Astrocyte (in vitro differentiated cells and primary cell): ENCODE measurements around a stretch of chr10.

GRCh38 chr10:22325050-22326418, 4.6 kb downstream of the BMI1 start:
- PRO-cap = unidirectional peak, plus-strand start at chr10:22325729; bidirectional peak, plus-strand start at chr10:22325967, minus-strand start at chr10:22325864
- RRBS, 2 experiments = 2 to 5% methylated on average over 26 to 34 of the region's 101 CpGs

- PRO-cap = no peak
- RRBS, 2 experiments = no CpG with 5 or more reads among the region's 23 CpGs
These were observed 12.1 kb upstream of the SPAG6 start for GRCh38 chr10:22332960-22333909.

GRCh38 chr10:22334184-22334872, 11.0 kb upstream of the SPAG6 start:
- PRO-cap = no peak
- RRBS, 2 experiments = 6 to 7% methylated on average over 9 to 17 of the region's 58 CpGs

DNA sequence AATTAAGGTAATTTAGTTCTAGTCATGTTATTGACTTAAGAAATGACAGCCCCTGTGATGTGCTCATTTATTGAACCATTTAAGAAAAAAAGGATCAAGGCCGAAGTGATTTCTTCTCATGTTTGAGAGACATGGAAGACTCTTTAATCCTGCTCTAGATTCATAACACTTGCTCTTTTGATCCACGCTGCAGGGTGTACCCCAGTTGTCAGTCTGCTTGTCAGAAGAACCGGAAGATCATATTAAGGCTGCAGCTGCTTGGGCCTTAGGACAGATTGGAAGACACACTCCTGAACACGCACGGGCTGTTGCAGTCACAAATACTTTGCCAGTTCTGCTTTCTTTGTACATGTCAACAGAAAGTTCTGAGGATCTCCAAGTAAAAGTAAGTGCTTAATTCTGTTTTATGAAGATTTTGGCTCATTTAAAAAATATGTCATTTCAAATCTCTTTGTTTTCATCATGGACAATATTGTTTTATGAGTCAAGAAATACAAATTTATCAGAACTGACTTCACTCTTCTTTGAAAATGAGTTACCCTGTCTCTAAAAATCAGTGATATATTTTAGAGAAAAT, 46.3 kb downstream of the SPAG6 start:
- PRO-cap = no peak
- RRBS, 2 experiments = no CpG with 5 or more reads among the region's 5 CpGs

DNA sequence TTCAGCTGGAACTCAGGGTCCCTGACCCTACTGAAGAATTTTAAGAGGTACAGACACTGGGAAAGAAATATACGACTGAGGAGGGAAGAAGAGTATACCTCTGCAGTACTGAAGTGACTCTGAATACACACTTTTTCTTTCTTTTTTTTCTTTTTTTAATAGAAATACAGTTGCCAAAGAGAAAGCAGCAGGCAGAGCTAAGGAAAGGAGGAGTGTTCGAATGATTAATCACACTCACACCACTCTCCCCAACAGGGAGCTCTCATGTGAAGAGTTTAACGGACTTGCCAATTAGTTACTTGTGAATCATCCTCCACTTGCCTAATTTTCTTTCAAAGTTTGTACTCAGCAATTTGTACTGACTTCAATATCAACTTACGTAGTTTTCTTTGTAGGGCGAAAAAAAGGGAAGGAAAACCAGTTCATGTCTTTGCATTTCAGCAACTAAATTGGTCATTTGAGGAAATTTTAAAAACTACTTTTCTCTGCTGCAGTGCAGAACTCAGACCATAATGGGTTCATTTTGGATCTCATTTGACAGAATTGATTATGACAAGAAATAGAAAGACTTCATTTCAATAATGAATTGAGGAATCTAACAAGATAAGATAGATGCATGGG, 109.2 kb downstream of the PIP4K2A start:
- PRO-cap = no peak
- RRBS, 2 experiments = no CpG with 5 or more reads among the region's 5 CpGs

GRCh38 chr10:22634023-22634591, 80.3 kb downstream of the PIP4K2A start:
- PRO-cap = no peak
- RRBS, 2 experiments = no CpG with 5 or more reads among the region's 6 CpGs

- PRO-cap = no peak
- RRBS, 2 experiments = no CpG with 5 or more reads among the region's 3 CpGs
These were observed 1.9 kb downstream of the MSRB2 start for GRCh38 chr10:23097208-23097808.

DNA sequence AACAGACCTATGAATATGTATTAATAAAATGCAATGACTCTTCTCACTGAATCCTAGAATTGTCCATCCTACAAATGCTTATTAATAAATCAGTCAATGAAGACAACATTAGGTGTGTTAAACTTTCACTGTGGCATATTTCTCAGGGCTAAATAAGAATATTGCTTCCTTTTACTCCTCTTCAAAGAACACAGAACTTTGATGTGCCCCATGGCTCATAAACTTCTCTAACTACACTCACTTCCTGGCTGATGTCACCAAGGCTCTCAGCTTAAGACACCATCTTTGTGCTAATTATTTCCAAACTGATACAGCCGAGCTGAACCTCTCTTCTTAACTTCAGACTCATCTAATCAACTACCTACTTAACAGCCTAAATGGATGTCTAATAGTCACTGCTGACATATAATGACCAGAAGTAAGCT, 3.7 kb downstream of the C10orf67 start:
- PRO-cap = no peak
- RRBS, 2 experiments = no CpG with 5 or more reads among the region's 1 CpG

DNA sequence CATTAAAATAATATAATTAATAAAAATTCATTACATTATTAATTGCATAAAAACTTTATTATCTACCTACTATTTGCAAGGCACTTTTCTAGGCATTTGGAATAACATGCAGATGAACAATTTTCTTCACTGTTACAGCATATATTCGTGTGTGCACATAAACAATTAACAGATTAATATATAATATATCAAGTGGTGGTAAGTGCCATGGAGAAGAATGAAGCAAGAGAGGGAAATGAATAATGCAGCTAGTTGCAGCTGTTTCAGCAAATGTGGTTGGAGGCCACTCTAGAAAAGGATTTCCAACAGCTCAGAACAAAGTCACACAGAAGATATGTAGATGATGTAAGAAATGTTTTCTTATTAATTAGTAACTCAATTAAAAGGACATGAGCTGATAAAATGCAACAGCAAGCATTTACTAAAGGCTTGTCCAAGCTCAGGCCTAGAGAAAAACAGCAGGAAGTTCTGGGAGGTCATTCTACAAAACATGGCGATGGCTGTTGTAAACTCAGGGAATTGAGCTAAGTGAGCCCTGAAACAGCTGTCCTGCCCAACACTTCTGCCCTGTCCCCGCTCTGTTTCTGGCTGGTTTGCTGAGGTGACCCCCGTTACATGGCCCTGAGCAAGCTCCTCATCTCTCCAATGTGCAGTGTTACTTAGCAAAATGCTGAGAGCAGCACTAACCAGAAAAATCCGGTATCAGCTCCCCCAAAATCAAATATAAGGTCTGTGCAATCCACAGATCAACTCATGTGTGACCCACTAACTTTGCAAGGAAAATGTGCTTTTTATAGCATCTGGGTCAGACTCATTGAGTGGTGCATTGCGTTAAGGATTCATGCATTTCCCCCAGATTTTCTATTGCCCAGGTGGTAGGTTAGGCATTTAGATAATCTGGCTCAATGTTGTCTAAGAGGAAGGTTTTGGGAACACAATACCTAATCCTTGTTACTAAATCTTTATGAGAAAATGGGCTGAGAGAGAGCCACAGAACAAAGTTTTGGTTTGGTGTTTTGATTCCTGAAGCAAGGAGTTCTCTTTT, 23.5 kb upstream of the C10orf67 start:
- PRO-cap = no peak
- RRBS, 2 experiments = no CpG with 5 or more reads among the region's 6 CpGs

GRCh38 chr10:23446624-23447354, 7.9 kb downstream of the OTUD1 start:
- PRO-cap = no peak
- RRBS, 2 experiments = no CpG with 5 or more reads among the region's 5 CpGs

DNA sequence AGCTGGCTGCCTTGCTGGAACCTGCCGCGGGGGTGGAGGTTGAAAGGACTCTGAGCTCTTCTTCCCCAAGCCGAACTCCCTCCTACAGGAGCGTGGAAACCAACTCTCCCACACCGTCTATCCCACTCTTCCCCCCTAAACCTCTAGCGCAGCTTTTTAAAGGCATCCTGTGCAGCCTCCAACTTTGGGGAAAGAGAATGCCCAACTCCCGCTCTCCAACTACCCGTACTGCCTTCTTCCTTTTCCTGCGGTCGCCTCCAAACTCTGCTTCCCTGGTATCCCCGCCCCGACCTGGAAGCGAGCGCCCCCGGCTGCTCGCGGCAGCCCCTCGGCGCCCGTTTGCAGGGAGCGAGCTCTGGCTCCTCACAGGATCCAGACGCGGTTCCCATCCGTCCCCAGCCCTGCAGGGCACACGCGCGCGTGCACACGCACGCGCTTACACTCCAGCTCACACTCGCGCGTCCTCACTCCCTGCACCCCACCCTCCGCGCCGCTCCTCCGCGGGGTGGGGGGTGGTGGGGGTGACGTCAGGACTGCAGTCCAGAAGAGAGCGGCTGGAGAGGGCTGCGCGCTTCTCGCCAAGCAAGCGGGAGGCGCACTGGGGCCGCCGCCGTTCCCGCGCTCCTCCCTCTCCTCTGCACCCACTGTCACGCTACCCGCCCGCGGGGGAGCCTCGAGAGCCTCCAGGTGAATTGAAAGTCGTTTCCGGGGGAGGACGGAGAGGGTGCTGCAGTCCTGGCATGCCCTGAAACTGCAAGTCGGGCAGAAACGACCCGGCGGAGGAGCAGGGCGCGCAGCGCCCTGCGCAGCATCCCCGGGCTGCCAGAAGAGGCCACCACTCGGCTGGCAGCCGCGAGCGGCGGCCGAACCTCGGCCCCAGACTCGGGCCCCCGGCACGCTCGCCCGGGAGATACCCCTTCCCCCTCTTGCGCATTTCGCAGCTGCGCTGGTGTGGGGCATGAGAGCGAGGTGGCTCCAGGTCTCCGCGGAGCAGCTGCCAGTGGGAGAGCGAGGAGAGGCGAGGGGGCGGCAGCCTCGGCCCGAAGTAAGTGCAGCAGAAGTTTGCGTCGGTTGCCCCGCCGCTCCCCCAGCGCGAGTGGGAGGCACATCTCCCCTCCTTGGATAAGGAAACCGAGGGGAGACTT, 255.7 kb downstream of the OTUD1 start:
- PRO-cap = no peak
- RRBS, 2 experiments = 2 to 3% methylated on average over 18 of the region's 98 CpGs

DNA sequence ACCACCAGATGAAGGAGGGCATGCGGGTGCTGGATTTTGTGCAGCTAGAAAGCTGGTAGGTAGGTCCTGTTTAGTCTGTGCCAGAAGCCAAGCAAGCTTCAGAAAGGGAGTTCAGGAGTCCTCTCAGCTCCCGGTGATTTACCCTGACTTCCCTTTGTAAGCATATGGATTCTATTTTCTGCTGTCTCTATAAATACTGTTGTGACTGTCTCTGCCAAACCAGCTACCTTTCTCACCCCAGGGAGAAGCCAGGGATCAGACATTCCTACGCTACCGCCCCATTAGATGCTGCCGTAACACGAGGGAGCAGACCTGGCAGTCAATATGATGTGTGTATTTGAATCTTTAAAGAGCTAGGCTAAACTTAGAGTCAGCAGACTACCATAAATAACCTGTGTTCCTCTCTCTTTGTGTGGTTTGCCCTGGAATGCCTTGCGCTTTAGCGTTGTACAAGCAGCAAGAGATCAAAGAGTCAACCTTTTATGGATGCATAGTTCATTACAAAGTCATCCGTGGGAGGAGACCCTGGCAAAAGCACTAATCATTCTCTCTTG, 200.3 kb upstream of the KIAA1217 start:
- PRO-cap = no peak
- RRBS, 2 experiments = no CpG with 5 or more reads among the region's 9 CpGs

- PRO-cap = no peak
- RRBS, 2 experiments = no CpG with 5 or more reads among the region's 19 CpGs
These were observed 90.7 kb upstream of the KIAA1217 start for GRCh38 chr10:24118003-24118925.

DNA sequence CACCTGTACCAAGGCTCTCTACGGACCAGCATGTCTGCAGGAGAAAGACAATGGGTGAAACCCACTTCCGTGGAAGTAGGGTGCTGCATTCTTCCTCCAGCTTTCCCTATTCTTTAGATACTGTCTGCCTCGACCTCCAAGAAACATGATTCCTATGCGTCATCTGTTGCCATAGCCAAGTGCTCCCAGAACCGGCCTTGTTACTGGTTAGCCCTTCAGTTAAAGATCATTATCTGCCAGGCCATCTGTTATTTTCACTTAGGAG, 89.1 kb upstream of the KIAA1217 start:
- PRO-cap = no peak
- RRBS, 2 experiments = no CpG with 5 or more reads among the region's 5 CpGs

GRCh38 chr10:24201980-24202525, 6.9 kb upstream of the KIAA1217 start:
- PRO-cap = no peak
- RRBS, 2 experiments = 40 to 64% methylated on average over 2 to 3 of the region's 11 CpGs

GRCh38 chr10:24255804-24256565, 47.0 kb downstream of the KIAA1217 start:
- PRO-cap = bidirectional peak, plus-strand start at chr10:24256266, minus-strand start at chr10:24255959
- RRBS, 2 experiments = no CpG with 5 or more reads among the region's 6 CpGs

DNA sequence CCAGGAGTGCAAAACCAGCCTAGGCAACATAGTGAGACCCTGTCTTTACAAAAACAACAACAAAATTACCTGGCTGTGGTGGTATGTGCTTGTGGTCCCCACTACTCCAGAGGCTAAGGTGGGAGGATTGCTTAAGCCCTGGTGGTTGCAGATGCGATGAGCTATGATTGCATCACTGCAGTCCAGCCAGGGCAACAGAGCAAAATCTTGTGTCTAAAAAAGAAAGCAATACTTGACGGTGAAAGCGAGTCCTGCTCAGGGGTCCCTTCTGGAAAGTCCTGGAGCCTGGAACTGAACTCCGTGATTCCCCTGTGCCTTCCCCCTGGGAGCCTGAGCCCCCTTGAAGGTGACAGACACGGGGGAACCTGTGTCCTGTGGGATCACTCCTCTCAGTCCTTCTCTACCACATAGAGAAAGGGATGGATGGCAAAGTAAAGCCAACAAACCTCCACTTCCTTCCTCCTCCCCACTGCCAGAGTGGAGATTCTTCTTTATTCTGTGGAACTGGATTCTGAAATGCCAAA, 50.5 kb downstream of the KIAA1217 start:
- PRO-cap = no peak
- RRBS, 2 experiments = no CpG with 5 or more reads among the region's 5 CpGs

GRCh38 chr10:24416222-24416644, 207.3 kb downstream of the KIAA1217 start:
- PRO-cap = no peak
- RRBS, 2 experiments = no CpG with 5 or more reads among the region's 4 CpGs

DNA sequence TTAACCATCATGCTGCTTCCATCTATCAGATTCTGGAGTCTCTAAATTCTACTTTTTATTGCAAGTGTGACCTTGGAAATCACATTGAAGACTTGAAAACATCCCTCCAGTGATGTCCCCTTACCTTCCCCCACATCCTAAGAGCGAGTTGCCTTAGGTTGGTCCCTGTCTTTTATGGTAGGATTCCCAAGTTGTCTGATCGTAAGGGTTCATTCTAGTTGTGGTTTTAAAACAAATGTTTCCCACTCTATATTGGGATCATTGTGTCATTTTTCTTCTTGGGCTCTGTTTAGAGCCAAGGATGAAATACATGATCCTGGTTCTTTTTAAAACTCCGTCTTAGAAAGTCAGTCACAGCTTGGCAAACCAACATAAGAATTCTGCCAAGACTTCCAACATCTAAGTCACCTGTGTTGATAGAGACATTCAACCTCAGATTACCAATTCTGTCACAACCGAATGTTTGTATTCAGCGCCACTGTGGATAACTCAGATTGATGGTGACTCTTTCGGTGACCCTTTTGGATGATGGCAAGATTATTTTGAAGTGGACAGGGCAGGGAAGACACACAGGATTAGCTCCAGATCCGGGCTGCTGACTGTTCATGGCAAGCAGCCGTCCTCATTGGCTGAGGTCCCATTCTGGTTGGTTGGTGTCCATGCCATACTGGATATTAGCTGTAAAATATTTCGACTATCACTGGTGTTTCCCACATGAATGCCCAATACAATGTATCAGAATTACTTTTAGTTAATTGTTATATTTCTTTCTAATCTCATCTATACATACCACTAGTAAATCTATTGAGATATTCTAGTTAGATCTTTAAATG, 255.4 kb downstream of the ARHGAP21 start:
- PRO-cap = no peak
- RRBS, 2 experiments = no CpG with 5 or more reads among the region's 9 CpGs

DNA sequence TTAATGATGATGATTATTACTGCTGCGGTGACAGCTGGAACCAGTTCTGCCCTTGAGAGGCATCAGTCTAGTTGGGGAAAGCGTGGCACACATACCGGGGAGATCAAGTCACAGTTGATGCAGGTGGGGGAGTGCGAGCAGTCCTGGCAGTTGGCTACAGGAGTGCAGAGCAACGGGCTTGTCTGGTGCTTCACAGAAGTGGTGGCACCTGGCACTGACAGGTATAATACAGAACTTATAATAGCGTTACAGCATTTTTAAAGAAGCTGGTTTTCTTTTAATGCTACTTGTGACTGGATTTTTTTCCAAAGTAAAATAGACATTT, 172.9 kb downstream of the ARHGAP21 start:
- PRO-cap = no peak
- RRBS, 2 experiments = no CpG with 5 or more reads among the region's 6 CpGs